ENCODE measurements around the genes KLK4, KLK7, KLK13 and CD33.

DNA sequence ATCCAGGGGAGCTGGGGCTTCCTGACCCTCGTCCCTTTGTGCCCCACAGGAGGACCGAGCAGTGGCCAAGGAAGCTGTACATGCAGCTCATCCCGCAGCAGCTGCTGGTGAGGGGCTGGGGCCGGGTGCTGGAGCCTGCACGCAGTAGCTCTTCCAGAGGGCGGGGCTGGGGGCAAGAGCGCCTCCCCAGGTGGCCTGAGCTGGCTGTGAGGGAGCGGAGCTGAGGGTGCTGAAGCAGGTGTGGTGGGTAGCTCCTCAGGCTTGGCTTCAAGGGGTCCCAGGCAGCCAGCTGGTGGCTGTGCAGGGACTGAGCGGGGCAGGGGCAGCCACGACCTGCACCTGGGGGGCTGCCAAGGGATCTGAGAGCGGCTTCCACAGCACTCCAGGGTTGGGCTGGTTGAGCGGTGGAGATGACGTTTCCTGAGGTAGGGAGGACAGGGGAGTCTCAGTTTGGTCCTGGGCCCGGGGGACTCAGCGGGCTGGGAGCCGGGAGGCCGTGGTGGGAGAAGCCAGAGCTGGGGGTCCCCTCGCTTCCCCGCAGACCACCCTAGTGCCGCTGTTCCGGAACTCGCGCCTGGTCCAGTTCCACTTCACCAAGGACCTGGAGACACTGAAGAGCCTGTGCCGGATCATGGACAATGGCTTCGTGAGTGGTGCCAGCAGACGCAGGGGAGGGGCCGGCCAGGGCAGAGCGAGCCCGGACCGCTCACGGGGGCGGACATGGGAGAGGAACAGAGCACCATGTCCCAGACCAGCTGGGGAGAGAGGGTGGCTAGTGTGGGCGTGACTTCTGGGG lies 9.2 kb downstream of the PNKP start:
- PRO-cap: no peak

DNA sequence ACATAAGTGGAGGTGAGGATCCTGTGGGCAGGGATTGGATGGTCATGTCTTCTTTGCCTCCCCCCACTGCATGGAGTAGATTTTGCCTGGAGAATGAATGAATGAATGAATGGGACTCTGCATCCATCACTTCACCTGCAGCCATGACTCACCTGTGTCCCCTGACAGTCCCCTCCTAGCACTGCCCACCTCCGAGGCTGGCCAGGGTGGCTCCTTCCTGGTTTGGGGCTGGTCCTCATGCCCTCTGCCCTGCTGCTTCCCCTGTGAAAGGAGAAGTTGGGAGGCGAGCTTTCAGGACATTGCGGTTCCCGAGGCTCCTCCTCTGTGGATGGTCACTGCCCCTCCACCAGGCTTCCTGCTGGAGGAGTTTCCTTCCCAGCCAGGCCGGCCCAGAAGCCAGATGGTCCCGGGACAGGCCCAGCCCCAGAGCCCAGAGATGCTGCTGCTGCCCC lies 8.3 kb upstream of the SIGLEC11 start:
- PRO-cap: no peak

DNA sequence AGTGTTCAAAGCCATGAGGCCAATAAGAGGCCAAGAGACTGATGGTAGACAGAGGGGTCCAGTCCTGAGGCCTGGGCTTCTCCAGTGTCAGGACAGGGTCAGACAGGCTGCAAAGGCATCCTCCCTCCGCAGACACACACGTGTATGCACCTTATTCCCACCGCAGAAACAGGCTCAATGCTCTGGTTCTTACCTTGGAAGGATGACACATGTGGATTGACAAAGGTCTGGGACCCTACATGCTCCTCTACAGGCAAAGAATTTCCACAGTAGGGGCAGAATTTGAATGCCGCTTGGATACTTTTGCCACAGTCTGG lies 9.4 kb downstream of the VRK3 start:
- PRO-cap: no peak

DNA sequence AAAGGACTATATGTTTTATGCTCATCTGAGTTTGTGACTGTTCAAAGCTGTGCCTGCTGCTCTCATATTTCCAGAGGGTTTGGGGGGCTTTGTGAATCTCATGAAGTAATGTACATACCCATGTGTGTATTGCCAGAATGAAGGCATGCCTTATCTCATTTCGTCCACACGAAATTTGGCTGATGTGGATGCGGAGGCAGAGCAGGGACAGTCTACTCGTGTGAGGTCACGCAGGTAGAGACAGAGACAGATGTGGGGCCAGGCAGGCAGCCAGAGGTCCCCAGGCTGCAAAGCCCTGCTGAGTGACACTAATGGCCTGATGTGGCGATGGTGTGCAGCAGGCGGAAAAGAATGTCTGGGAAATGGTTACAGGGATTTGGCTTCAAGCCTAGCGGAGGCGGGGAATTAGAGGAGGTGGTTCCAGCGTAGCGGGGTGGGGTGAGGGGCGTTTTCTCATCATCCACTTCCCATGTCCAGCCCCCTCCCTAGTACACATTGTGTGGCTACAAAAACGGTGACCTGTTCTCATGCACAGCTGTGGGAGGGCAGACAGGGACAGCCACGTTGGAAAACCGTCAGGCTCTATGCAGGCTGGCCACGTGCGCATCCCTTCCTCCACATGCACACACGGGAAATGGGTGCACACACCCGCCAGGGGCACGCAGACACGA lies 4.3 kb upstream of the IZUMO2 start:
- PRO-cap: no peak

DNA sequence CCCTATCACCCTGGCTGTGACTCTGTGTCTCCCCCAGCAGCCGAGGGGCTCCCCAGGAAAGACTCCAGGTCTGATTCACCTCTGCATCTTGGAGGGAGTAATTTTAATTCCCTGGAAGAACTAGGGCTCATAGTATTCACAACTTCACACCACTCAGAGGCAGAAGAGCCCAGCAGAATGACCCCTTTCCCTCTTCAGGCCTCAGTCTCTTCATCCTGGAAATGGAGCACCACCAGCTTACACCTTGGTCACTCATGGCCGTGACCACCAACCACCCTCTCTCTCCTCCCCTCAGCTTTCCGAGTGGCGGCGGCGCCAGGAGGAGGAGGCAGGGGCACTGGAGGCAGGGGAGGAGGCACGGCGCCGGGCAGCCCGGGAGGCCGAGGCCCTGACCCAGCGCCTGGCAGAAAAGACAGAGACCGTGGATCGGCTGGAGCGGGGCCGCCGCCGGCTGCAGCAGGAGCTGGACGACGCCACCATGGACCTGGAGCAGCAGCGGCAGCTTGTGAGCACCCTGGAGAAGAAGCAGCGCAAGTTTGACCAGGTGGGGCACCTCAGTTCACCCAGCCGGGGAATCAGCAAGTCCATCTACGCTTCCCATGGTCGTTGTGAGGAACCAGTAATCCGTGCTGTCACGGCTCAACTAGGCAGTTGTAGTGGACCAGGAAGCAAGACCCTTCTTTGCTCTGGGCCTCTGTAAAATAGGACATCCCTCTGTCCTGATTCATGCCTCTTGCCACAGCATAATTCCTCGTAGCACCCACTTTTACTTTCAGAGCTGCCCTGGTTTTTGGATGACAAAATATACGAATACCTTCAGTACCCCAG lies 47.7 kb downstream of the KCNC3 start:
- PRO-cap: no peak

GRCh38 chr19:50311828-50312675 lies 17.1 kb downstream of the KCNC3 start:
- PRO-cap: no peak

DNA sequence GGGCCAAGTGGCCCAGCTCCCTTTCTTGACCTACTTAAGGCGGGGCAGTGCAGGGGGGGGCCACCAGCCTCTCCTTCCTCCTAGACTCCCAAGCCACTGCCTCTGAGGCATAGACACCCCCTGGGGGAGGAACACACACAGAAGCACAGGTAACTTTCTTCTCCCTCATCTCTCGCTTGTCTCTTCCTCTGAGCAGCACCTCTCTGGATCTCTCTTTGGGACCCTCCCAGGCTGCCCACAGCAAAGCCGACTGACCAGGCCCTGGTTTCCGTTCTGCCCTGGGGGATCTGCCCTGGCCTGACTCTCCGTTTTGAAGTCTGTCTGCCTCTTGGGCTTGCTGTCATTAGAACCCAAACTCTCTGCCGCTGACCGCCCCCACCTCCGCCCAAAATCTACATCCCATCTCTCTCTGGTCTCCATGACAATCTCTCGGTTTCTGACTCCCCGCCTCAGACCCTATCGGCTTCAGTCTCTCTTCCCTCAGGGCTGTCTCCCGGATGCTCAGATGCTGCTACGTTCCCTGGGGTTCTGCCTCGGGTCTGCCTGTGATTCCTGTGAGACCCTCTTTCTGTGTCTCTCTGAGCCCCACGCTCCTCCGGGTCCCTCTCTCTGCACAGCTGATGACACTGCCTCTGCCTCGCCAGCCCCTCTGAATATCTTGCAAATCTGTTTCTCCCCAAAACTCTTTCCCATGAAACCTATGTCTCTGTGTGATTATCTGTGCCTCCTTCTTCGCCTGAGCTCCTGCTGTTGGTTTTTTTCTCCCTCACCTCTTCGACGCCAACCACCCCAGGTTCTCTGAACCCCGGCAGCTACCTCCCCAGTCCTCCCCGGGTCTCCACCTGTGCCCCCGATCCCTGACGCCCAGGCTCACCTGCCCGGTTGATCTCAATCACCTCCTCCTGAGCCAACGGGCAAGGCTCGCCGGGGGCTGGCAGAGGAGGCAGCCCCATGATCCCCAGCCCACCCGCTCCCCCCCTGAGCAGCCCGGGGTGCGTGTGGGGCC lies 6.8 kb downstream of the KCNC3 start:
- PRO-cap: no peak

DNA sequence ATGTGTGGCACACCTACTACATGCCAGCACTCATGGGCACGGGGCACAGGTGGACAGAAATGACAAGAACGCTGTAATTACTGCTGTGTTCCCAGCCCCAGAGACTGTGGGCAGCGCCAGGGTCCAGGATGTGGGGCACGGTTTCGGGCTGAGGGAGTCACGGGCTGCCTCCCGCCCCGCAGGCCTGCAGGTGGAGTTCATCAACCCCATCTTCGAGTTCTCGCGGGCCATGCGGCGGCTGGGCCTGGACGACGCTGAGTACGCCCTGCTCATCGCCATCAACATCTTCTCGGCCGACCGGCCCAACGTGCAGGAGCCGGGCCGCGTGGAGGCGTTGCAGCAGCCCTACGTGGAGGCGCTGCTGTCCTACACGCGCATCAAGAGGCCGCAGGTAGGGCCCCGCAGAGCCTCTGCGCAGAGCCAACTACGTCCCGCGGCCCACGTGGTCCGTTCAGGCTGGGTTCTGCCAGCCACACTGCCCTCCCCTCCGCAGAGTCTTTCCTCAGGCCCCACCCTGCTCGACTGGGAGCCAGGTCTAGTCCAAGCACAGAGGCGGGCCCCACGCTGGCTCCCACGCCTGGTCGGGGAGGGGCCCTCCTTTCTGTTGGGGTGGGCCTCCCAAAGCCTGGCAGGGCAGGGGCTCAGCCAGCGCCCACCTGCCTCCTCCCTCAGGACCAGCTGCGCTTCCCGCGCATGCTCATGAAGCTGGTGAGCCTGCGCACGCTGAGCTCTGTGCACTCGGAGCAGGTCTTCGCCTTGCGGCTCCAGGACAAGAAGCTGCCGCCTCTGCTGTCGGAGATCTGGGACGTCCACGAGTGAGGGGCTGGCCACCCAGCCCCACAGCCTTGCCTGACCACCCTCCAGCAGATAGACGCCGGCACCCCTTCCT lies 2.1 kb upstream of the POLD1 start:
- PRO-cap: no peak

DNA sequence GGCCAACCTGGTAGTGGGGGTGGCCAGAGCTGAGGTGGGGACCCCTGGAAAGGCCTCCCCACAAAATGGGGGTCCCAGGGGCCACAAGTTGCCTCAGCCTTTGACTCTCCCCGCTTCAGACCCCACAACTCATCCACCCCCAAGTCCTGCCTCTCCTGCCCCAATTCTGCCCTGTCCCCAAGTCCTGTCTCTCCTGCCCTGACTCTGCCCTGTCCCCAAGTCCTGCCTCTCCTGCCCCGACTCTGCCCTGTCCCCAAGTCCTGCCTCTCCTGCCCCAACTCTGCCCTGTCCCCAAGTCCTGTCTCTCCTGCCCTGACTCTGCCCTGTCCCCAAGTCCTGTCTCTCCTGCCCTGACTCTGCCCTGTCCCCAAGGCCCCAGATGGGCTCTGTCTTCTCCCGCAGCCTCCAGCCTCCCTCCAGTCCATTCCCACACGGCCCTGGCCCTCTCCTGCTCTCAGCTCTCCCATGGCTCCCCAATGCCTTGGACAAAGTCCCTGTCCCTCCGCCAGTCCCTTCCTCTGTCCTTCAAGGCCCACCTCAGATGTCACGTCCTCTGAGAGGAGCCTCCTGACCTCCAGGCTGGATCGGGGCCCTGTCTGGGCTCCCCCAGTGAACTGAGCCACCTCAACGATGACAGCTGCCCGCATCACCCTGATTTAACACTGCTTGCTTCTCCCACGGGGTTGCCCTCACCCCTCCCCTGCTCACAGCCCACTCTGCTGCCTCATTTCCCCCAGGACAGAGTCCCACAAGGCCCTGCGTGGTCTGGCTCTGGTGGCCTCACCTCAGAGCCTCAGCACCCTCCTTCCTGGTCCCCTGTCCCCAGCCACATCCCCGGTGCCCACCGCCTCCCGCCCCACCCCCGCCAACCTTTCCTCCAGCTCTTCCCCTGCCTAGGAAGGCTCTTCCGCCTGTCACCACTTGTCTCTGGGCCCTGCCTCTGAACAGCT lies 3.0 kb downstream of the JOSD2 start:
- PRO-cap: no peak

DNA sequence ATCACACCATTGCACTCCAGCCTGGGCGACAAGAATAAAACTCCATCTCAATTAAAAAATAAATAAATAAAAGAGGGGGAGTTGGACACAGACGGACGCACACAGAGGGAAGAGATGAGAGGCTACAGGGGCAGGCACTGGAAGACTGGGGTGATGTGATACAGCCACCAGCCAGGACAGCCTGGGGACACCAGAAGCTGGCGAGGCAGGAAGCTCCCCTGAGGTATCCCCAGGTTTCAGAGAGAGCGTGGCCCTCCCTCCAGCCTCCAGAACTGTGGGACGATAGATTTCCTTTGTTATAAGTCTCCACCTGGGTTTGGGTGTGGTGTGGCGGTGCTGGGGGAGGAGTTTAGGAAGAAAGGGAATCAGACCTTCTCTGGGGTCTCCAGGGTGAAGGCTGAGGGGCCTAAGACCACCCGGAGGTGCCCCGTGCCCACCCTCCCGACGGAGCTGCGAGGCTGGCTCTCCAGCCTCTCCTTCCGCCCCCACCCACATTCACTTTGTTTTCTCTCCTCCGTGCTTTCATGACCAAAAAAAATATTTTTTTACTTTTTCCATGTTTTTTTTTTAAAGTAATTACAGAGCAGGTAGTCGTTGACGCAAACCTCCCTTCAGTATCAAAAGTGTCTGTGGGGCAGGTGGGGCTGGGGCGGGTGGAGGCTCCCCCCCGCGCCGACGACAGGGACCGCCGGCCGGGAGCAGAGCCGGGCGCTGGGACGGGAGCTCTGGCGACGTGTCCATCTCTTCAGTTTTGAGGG lies 2.8 kb upstream of the ASPDH start:
- PRO-cap: no peak

GRCh38 chr19:50601506-50602168 lies 33.4 kb upstream of the LRRC4B start:
- PRO-cap: no peak

DNA sequence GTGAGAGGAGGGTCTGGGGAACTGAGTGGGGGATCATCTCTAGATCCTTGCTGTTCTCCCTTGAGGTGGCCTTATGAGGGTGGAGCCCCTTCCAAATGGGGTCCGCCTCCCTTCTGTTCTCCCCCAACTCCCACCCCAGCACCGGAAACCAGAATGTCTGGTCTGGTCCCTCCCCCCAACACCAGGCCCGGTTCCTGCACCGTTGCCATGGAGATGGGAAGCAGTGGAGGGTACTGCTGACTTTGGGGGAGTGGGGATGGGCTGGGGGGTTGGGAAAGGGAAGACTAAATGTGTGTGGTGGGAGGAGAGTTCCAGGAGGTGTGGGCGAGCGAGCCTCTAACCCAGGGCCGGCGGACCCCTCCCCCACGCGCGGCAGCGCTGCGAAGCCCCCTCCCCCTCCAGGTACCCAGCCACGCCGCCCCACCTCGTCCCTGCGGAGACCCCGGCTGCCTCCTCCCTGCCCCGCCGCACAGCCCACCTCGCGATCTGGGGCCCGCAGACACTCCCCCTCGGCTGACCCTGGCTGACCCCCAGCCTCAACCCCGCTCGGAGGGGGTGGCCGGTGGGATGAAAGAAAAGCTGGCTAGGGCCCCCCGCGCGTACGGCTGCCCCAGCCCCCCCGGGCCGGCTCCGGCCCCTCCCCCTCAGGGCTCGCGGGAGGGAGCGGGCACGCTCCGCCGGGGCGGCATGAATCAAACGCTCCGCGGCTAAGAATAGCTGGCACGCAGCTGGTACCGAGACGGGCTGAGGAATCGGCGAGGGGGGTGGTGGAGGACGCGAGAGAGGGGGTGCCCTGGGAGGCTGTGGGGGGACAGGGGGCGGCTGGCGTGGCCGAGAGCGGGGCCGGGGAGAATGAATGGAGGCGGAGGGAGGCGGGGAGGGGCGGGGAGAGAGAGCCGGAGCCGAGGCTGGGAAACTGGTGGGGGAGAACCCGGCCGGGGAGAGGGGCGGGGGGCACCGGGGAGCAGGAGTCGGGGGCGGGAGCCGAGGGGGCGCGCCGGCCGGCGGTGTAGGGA lies 1.4 kb downstream of the SHANK1 start:
- PRO-cap: no peak

- PRO-cap: bidirectional peak, plus-strand start at chr19:50805091, minus-strand start at chr19:50804594
These were observed 14.1 kb downstream of the ACP4 start for GRCh38 chr19:50804310-50804761.

DNA sequence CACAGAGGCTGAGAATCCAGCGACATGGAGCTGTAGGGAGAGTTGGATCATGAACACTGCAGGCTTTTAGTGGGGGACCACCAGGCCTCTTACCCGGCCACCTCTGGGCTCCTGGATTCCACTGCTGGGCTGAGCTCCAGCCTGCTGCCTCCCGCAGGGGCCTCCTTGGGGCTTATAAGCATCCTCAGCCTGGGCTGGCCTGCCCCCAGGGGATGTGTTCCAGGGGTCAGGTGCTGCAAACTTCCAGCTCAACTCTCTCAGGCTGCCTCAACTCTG lies at the start of gene KLK4:
KLK4 (minus strand) TSS at position 150 of the 276 bp plus-strand sequence.
- PRO-cap: no peak

- PRO-cap: no peak
These were observed at the start of gene KLK7 for GRCh38 chr19:50983724-50984333. KLK7 (minus strand) TSS chr19:50983917.

DNA sequence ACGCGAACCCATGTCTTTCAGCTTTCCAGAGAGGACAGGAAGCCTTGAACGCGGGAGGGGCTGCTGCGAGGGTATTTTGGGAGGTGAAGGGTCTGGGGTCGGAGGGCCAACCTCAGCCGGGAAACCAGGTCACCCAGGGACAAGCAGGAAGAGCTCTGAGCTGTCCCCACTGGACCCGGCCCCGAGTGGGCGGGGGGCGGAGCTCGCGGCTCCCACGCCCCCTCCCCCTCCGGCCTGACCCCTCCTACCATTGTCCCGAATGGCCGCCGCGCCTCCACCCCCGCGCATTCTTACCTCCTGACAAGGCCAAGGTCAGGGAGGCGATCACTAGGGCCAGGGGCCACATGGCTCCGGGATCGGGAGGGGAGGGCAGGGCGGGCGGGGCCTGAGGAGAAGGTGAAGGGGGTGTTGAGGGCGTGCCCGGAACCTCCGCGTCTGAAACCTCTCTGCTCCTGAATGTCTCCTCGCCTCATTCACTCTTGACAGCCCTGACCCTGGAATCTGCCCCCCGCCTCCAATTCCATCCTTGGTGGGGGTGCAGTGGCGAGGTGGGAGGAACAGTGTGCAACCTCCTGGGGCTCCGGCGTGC lies at the start of gene KLK13:
KLK13 (minus strand) TSS at position 371 of the 589 bp plus-strand sequence.
- PRO-cap: no peak

GRCh38 chr19:51107365-51108241 lies 606 bp downstream of the CTU1 start:
- PRO-cap: no peak

GRCh38 chr19:51122421-51123178 lies 2.1 kb upstream of the SIGLEC9 start:
- PRO-cap: unidirectional peak, plus-strand start at chr19:51122631

- PRO-cap: no peak
These were observed at the start of gene CD33 for GRCh38 chr19:51224648-51225220. CD33 (plus strand) TSS chr19:51225080.

DNA sequence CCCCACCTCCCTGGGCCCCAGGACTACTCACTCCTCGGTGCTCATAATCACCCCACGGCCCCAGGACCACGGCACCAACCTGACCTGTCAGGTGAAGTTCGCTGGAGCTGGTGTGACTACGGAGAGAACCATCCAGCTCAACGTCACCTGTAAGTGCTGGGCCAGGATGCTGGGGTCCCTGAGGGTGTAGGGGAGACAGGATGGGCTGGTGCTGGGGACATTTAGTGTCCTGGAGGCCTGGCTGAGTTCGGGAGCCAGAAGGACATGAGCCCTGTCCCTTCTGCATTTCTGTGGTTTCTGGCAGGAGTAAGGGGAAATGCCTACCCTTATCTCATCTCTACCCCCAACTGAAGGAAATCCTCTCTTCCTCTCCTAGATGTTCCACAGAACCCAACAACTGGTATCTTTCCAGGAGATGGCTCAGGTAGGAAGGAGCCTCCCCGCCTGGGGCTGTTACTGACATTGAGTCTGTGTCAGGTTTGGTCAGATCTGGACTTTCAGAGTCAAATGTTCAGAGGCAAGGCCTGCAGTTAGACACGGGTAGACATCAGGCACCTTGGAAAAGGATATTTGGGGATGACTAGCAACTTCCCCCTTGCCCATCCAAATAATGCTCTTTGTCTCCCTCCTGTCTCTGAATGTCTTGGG lies 1.2 kb downstream of the CD33 start:
- PRO-cap: no peak

Measured in right common carotid artery plus branches (tissue), 1 donor.